LNCaP clone FGC (cell line): ENCODE results near the gene EFR3B.

DNA sequence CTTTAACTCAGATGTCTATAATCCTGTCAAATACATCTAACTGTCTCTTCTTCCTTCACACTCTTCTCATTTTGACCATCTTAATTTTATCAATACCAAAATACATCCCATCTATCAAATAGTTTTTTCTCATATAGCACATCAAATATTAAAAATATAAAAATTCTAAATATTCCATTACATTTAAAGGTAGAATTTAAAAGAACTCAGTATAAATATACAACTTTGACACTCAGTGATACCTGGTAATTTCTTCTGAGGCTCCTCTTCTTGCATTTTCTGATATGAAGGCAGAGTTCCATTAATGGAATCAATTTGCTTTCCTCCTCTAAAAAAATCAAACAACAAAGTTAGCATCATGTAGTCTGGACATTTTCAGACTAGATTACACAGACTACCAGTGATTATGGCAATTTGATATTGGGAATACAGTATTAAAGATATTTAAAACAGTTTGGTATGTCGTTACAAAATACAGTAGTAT lies 59.4 kb downstream of the ITSN2 start:
- RRBS, 2 experiments = no CpG with 5 or more reads among the region's 1 CpG

DNA sequence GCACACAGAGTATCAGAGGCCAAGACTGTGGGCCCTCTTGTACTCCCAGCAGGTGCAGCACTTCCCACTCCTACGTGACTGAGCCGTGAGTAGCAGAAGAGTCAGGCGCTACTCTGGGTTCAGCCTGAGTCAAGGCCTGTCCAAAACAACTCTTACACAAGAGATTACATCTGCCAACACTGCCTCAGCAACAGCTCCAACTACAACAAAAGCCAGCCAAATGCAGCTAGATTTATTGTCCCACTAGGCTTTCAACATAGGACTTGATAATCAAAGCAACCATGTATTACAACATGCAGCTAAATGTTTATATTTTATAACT lies 56.2 kb downstream of the ITSN2 start:
- RRBS, 2 experiments = no CpG with 5 or more reads among the region's 3 CpGs

GRCh38 chr2:24351023-24351839 lies 9.1 kb downstream of the ITSN2 start:
- RRBS, 2 experiments = no CpG with 5 or more reads among the region's 6 CpGs

GRCh38 chr2:24403629-24403854 lies 43.2 kb upstream of the ITSN2 start:
- RRBS, 2 experiments = no CpG with 5 or more reads among the region's 3 CpGs

GRCh38 chr2:24490458-24491065 lies 492 bp upstream of the NCOA1 start:
- RRBS, 2 experiments = under 1 to 2% methylated on average over 23 to 29 of the region's 44 CpGs

DNA sequence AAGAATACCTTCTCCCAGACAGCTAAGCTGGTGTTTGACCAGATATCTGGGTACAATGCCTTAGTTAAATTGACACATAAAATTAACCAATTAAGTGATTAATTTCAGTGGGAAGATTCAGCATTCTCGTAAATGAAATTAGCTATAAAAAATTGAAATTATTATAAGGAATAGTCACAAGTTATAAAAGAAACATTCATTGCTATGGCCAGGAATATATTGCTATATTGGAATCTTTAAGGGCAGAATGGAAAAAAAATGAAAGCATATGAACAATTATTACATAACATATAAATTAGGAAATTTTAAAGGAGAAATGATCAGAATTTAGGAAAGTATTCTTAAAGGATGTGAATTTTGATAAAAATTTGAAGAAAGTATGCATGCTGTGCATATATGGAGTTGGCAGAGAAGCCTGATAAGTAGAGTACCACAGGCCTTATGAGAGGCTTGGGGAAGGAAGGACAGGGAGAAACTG lies 107.1 kb downstream of the NCOA1 start:
- RRBS, 2 experiments = no CpG with 5 or more reads among the region's 1 CpG

DNA sequence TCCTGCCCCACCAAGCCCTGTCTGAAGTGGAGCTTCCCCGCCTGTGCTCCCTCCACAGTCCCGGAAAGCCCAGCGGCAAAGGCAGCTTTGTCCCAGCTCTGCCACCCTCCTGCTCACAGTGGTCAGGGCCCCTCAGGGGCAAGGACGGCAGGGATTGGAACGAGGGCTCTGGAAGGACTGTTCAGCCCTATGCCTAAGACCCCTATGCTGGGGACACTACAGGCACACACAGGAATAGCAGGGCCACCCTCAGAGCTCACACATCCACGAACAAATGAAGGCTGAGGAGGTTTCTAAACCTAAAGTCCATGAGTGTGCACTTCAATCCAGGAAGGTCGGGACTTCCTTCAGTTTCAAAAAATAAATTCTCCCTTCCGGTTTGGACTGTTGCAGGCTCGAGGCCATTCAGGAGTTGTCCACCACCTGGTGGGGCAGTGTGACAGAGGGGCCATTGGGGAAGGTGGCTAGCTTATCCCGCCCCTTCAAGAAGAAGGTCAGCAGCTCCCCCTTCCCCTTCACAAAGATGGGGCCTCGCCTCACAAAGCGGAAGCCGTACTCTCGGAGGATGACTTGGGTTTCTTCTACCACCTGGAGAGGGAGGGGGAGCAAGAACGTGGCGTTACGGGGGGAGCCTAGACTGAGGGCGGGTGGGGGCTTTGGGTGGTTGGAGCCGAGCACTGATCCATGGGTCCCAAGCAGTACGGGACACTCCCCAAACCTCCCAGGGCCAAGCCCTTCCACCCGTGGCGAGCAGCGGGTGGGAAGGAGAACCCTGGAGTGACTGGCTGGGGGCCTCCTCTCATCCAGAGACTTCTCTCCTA lies 26.5 kb downstream of the CENPO start:
- RRBS, 2 experiments = no CpG with 5 or more reads among the region's 23 CpGs

GRCh38 chr2:24832674-24833495 lies 39.7 kb downstream of the CENPO start:
- RRBS, 2 experiments = no CpG with 5 or more reads among the region's 23 CpGs

- RRBS, 2 experiments = 1% methylated on average over 69 of the region's 120 CpGs
These were observed at the start of gene EFR3B for GRCh38 chr2:25042021-25043346. TSS of gene EFR3B (plus strand) at chr2:25042076.

- RRBS, 2 experiments = no CpG with 5 or more reads among the region's 7 CpGs
These were observed 1.5 kb downstream of the EFR3B start for GRCh38 chr2:25043347-25043872.

- RRBS, 2 experiments = no CpG with 5 or more reads among the region's 8 CpGs
These were observed 56.9 kb downstream of the EFR3B start for GRCh38 chr2:25098573-25099307.

GRCh38 chr2:25250101-25251170 lies 82.1 kb upstream of the POMC start:
- RRBS, 2 experiments = no CpG with 5 or more reads among the region's 35 CpGs

DNA sequence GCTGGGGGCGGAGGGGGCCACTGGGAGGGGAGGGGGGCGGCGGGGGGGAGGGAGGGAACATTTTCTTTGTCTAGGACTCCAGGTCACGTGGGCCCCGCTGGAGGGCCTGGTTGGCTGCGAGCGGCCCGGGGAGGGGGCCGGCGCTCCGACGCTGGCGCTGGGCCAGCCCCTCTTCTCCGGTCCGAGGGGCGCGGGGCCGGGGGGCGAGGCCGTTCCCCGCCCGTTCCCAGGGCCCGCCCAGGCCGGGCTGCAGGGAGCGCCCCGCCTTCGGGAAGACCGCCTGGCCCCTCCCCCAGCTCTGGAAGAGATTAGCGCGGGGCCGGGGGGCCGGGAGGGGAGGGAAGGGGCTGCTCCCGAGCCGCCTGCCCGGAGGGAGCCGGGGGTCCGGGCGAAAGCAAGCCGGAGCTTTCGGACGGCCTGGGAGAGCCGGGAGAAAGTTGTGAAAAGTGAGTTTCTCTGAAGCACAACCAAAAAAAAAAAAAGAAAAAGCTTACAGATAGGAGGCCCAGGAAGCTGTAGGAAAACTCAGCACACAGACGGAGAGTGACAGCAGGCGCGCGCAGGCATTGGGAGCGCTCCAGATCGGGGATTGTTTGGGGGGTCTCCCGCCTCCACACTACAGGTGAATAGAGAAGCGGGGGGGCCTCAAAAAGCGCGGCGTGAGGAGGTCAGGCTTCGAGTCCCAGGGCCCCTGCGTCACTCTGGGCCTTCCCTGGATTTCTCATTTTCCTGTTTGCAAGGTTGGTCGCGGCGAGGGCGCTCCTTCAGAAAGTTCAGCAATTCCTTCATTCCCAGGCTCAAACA lies 84.1 kb upstream of the POMC start:
- RRBS, 2 experiments = 15 to 42% methylated on average over 21 to 24 of the region's 59 CpGs

- RRBS, 2 experiments = no CpG with 5 or more reads among the region's 16 CpGs
These were observed 50.6 kb downstream of the DNMT3A start for GRCh38 chr2:25291030-25291604.

- RRBS, 2 experiments = no CpG with 5 or more reads among the region's 11 CpGs
These were observed 18.1 kb downstream of the DNMT3A start for GRCh38 chr2:25323507-25324145.

DNA sequence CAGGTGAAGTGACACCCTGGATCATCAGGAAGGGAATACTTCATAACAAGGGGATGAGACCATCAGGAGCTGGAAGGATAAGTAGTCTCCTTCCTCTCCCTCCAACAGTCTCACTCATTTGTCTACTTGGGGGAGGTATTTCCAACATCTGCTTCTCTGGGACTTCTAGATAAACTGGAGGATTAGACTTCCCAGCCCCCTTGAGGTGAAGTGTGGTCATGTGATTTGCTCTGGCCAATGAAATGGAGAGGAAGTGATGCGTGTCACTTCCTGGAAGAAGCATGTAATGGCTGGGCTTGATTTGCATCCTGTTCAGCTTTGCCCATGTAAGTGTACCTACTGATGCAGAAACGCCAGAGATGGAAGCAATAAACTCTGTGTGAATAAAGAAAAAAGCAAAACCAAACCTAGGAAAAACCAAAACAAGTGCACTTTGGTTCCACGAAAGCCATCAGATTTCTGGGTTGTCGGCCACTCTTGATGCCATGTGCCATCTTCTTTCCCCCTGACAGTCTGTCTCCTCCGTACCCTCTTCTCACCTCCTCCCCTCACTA lies 76.1 kb upstream of the DNMT3A start:
- RRBS, 2 experiments = no CpG with 5 or more reads among the region's 5 CpGs

DNA sequence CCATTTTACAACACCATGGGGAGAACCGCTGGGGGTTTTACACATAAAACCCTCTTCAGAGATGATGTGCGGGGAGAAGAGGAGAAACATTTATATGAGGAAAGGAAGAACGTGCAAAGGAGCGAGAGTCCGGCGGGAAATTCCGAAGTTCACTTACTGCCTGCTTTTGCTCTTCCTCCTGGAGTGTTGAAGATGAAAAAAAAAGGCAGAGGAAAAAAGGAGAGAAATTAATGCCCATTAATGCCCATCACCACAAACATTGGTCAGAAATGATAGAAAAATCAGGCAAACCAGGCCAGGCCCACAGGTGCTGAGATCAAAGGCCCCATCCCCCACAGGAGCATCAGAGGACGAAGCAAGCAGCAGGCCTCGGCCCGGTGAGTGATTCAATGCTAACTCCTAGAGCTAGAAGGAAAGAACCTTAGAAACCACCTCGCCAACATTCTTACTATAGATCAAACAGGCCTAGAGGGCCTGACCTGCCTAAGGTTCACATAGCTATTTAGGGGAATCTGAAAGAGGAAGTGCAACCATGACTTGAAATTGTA lies 77.7 kb upstream of the DNMT3A start:
- RRBS, 2 experiments = no CpG with 5 or more reads among the region's 11 CpGs

- RRBS, 2 experiments = no CpG with 5 or more reads among the region's 5 CpGs
These were observed 78.1 kb upstream of the DNMT3A start for GRCh38 chr2:25419906-25420151.

- RRBS, 2 experiments = no CpG with 5 or more reads among the region's 5 CpGs
These were observed 67.2 kb upstream of the DTNB start for GRCh38 chr2:25740379-25741249.

GRCh38 chr2:25742948-25743946 lies 69.9 kb upstream of the DTNB start:
- RRBS, 2 experiments = no CpG with 5 or more reads among the region's 8 CpGs